ENCODE measurements around a stretch of chr13.

DNA sequence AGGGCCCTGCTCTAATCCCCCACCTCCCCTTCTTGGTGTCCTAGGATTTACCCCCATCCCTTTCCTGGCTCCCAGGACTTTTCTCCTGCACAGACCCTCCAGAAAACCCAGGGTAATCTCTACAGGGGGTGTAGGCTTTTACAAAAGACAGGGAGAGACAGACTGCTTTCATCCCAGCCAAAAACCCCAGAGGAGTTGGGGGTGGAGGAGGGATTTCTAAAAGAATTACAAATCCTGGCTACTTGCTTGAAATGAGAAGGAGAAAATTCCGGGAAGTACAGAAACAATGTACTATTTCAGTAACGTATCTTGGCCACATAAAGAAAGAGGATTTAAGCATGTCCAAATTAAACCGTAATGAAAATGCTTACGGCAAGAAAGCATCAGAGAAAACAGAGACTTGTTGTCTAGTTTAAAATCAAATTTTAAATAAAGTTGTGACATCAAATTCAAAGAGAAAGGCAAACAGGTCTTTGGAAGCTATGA, 133.4 kb downstream of the TNFSF13B start:
- PRO-cap: no peak
- RRBS: no CpG with 5 or more reads among the region's 4 CpGs

- PRO-cap: bidirectional peak, plus-strand start at chr13:109155474, minus-strand start at chr13:109155338; bidirectional peak, plus-strand start at chr13:109155802, minus-strand start at chr13:109155511
- RRBS: no CpG with 5 or more reads among the region's 14 CpGs
Observed at GRCh38 chr13:109155018-109155928, 525.9 kb downstream of the MYO16 start.

- PRO-cap: bidirectional peak, plus-strand start at chr13:109243906, minus-strand start at chr13:109243783; bidirectional peak, plus-strand start at chr13:109244096, minus-strand start at chr13:109243976
- RRBS: no CpG with 5 or more reads among the region's 10 CpGs
Observed at GRCh38 chr13:109243525-109244378, 542.6 kb downstream of the IRS2 start.

DNA sequence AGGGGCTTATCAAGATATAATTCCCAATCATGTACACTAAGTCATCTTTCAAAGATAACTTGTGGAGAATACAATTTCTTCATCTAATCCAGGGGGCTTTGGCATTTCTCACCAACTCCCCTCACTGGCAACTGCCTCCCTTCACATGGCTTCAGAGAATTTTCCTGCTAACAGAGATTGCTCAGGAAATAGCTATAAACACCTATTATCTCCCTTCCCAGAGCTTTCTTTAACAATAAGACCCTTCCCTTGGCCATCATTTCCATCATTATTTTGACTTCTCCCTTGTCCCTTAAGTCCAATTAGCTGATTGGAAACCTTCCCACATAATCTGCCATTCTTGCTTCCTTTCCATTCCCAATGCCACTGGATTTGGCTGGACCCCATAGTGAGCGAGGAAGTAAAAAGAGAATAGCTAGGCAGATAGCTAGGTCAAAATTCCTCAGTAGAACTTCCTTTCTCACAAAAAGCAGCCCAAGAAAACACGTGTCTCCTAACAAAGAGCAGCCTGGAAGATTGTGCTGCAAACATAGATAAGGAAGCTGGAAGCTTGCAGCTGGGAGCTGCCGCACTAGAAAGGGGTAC, 522.0 kb downstream of the IRS2 start:
- PRO-cap: no peak
- RRBS: no CpG with 5 or more reads among the region's 3 CpGs

GRCh38 chr13:109644065-109644573, 142.3 kb downstream of the IRS2 start:
- PRO-cap: no peak
- RRBS: no CpG with 5 or more reads among the region's 3 CpGs

DNA sequence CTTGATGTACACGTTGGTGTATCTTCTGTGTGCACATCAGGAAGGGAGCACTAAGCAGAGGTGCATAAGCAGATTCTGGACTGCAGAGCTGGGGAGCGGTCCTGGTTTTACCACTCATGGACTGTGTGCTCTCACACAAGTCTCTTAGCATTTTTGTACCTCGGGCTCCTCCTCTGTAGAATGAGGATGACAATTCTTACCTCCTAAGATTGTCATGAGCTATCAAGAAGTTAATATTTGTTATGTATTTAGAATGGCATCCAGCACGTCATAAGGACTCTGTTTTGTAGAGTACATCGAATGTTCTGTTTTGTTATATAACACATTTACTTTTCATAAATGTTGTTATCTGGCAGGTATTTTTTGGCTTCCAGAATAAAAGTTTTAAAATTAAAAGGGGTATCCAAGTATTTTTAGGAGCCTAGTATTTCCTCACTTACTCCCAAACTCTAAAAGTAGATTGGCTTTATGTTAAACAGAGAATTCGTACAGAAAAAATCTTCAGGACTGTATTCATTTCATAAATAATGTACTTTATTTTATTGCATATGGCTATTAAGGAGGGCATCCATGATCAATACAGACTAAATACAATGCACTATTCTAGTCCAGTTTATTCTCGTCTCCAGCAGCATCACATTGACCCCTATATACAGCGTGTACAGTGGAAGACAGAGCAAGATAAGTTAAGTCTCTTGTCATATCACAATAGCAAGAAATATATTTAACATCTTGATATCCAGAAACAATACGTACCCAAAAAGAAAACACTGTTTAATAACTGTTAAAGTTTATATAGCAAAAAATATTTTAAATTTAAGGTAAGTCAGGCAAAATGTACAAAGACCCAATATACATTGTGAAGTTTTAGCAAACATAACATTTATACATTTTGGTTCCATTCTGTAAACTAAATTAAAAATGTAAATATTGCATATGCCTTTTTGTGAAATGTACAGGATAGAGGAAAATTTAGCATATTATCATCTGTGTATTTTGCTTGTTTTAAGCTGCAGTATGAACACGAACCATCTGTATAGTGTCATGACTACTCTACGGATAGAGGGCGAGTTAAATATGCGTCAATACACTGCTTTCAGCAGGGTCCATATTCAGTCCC, 32.7 kb downstream of the IRS2 start:
- PRO-cap: unidirectional peak, minus-strand start at position 275 of the sequence
- RRBS: no CpG with 5 or more reads among the region's 13 CpGs

DNA sequence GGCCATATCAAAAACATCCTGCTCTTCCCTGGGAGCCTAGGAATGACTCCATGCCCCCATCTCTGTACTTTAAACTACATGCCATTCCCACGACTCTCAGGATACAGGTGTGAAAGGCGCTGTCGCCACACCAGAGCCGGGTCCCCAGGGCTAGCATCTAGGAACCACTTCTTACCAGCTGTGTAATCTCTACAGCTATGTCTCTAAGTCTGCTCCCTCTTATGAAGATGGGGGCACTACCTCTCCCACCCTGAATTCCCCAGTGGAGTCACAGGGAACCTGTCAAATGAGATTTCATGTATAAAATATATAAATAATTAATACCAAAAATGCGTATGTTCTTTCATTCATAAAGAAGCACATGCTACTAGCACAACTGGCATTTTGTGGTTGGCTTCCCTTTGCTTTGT, 22.2 kb downstream of the IRS2 start:
- PRO-cap: no peak
- RRBS: no CpG with 5 or more reads among the region's 5 CpGs

GRCh38 chr13:109780287-109780609, 6.1 kb downstream of the IRS2 start:
- PRO-cap: no peak
- RRBS: no CpG with 5 or more reads among the region's 3 CpGs

DNA sequence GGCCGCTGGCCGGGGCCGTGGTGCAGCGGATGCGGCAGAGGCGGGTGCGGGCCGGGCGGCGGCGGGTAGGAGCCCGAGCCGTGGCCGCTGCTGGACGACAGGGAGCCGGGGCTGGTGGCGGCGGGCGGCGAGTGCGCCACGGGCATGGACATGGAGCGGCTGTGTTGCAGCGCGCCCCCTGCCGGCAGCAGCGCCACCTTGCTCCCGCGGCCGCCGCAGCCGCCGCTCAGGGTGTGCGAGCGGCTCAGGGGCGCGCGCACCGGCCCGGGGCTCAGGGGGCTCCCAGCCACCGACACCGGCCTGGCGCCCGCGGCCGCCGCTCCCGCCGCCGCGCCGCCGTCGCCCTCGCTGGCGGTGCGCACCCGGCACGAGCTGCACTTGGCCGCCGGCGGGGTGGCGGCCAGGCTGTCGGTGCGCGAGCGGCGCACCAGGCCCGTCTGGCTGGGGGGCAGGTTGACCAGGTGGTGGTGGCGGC, 1.7 kb downstream of the IRS2 start:
- PRO-cap: no peak
- RRBS: under 1% methylated on average over 62 of the region's 70 CpGs

DNA sequence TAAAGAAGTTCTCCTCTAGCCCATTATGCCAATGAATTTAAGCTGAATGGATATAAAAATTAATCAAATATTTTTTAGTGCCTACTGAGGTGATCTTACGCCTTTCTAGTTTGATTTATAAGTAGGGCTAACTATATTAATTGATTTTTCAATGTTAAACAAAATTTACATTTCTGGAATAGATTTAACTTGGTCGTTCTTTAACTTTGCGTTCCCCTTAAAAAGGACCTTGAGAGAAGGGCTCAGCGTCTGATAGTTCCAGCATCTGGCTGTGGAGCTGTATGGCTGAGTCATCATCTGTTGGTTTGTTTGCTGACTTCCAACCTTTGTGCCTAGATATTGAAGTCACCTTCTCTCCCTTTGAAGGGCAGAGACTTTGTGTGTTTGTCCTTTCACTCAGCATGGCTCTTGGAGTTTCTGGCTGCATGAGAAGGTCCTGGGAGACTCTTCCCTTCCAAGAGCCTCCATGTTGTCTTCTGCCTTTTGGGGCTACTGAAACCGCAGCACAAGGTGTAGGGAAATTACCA, 16.5 kb upstream of the IRS2 start:
- PRO-cap: no peak
- RRBS: no CpG with 5 or more reads among the region's 5 CpGs

- PRO-cap: no peak
- RRBS: no CpG with 5 or more reads among the region's 2 CpGs
Observed at GRCh38 chr13:109898564-109898927, 112.2 kb upstream of the IRS2 start.

GRCh38 chr13:110062327-110063072, 244.5 kb downstream of the COL4A1 start:
- PRO-cap: no peak
- RRBS: no CpG with 5 or more reads among the region's 12 CpGs

DNA sequence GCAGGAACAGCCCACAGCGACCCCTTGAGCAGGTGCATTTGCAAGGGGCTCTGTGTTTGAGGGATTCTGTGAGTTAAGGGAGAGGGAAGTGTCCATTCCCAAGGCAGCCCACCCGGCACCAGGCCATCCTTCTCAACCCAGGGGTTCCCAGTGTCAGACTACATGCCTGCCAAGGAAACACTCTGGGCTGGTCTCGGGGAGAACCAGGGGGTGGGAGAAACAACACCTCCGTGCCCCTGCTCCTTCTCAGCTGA, 135.2 kb downstream of the COL4A1 start:
- PRO-cap: no peak
- RRBS: no CpG with 5 or more reads among the region's 4 CpGs

- PRO-cap: no peak
- RRBS: 78% methylated on average over 4 of the region's 21 CpGs
Observed at GRCh38 chr13:110178713-110179527, 128.0 kb downstream of the COL4A1 start.

DNA sequence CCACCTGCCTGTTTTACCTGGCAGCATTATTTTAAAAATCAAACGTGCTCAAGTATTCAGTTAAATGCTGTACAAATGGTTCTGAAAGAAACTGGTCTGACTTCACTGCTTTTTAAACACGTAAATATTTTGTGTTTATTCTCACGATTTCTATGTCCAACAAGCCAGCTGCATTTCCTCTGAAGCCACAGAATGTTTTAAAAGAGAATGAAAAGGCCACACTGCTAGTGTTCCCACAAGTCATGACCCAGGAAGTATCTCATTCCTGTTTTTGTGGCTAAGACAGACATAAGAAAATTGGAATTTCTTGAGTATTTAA, 81.1 kb downstream of the COL4A1 start:
- PRO-cap: no peak
- RRBS: no CpG with 5 or more reads among the region's 3 CpGs

GRCh38 chr13:110331055-110331818, 24.2 kb downstream of the COL4A2 start:
- PRO-cap: no peak
- RRBS: no CpG with 5 or more reads among the region's 12 CpGs

- PRO-cap: no peak
- RRBS: no CpG with 5 or more reads among the region's 17 CpGs
Observed at GRCh38 chr13:110338246-110339416, 31.5 kb downstream of the COL4A2 start.

DNA sequence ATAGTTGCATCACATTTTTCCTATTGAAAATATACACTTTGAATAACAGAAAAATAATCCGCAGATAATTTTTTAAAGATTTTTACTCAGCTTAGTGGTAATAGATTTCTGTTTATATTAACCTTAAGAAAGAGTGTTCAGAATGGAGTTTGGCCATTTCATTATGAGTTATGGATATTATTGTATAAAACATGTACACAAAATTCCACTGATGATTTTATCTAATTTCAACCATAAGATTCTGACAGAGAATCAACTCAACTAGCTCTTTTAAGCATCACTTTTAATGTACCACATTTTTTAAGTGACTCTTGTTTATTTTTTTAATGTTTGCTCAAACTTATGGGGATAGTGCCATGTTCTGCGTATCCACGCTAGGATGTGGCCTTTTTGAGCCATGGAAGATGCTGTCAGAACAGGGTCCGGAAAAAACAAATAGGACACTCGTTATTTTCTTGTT, 75.8 kb downstream of the COL4A2 start:
- PRO-cap: no peak
- RRBS: no CpG with 5 or more reads among the region's 5 CpGs

DNA sequence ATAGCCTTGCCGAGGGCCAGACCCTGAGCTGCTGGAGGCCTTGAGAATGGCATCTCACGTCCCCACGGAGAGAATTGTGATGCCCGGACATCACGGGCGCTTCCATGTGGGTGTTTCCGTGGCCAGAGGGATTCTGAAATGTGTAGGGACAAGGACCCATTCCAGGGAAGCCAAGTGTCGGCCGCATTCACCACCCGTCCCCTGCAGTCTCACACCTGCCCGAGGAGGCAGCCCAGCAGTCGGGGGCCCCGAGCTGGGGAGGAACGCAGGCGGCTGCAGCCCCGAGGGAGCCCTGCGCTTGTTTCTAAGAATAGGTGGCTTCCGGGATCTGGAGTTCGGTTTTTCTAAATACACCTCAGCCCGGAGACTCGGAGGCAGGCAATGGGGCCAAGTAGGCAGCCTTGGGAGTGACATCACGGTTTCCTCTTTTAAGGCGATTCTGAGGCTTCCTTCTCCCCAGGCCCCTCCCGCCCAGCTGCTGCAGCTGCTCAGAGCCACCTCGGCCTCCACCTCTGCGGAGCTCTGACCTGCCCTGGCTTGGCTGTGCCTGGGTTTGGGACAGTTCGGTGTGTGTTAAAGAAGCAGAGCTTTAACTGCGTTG, 80.3 kb downstream of the COL4A2 start:
- PRO-cap: no peak
- RRBS: no CpG with 5 or more reads among the region's 28 CpGs

DNA sequence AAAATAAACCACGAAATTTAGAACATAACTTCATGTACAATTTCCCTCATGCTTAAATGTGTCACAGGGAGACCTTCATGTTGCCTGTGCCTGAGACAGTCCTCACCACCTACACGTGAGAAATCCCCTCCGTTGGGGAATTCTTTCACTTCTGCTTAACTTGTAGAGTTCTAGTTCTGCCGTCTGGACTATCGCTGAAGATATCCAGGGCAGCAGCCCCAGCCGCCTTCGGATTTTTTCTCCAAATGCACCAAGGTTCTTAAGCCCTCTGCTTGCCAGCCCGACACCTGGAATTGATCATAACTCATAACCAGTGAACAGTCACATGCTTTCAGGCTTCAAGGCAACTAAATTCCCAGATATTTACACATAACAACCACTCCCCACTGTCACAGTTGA, 114.5 kb downstream of the RAB20 start:
- PRO-cap: no peak
- RRBS: no CpG with 5 or more reads among the region's 8 CpGs

Data from MCF 10A (cell line).